Metastatic Pancreatic Carcinoma in the Ovary (tissue), 1 donor: ENCODE data around the genes IL21R, SBK1 and ATXN2L.

DNA sequence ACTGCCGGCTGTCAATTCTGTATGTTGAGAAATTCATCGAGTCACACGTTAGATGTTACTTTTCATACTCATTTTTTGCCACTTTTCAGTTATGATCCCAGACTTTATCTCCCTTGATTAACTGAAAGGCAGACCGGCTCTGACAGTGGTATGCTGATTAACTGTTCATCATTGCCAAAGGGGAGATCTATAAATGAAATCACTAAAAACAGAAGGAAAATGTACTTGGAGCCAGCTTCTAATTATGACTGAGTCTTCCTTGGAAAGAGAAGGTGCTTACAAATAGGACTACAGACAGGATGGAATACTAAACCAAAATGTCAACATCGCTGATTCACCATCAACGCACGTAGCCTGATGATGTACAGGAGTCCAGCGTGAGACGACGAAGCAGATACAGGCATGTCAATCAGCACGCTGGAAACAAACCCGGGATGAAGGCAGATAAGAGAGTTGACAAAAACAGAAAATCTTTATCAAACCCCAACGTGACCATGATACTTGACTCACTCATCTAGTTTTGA is 22.8 kb downstream of the NSMCE1 start:
- PRO-cap: no peak

DNA sequence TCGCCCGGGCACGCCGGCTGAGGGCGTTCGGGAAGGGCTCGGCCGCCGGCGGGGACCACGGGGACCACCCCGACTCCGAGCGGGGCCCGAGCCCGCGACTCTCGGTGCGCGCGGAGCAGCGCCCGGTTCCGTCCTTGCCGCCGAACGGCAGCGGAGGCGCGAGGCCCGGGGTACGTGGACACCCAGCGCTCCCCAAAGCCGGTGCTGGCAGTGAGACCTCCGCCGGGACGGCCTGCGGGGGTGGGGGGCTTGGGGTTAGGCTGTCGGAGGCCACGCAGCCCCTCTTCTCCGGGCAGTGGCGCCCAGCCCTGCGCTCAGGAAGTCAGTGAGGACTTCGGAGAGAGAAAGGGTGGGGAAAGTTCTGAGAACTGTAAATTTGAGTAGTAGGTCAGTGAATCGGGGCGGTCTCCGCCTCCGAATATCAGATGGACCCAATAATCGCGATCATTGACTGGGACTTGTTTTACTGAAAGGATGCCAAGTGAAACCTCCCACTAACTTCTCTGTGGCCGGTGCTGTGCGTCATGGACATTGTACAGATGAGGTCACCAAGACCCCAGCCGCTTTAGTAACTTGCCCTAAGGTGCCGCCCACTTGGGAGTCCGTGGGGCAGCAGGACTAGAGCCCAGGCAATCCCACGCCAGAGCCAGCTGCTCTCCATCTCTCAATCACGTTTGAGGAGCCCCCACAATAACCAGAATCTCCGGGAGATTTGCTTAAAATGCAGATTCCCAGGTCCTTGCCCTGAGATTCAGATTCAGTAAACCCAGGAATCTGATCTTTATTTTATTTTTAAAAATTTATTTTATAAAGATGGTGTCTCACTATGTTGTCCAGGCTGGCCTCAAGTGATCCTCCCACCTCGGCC is 522 bp downstream of the IL4R start:
- PRO-cap: no peak

GRCh38 chr16:27362219-27363223 is 39.5 kb upstream of the IL21R start:
- PRO-cap: no peak

DNA sequence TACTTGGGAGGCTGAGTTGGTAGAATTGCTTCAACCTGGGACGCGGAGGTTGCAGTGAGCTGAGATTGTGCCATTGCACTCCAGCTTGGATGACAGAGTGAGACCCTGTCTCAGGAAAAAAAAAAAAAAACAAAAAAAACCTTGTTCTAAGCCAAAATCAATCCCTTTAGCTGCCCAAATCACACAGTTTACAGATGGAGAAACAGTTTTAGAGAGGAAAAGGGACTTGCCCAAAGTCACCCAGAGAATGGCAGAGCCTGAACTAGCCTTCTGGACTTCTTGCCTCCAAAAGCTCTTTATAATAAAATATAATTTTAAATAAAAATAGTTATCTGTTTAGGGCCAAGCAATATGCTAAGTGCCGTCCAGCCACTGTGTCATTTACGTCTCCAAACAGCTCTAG is 35.6 kb upstream of the IL21R start:
- PRO-cap: no peak

DNA sequence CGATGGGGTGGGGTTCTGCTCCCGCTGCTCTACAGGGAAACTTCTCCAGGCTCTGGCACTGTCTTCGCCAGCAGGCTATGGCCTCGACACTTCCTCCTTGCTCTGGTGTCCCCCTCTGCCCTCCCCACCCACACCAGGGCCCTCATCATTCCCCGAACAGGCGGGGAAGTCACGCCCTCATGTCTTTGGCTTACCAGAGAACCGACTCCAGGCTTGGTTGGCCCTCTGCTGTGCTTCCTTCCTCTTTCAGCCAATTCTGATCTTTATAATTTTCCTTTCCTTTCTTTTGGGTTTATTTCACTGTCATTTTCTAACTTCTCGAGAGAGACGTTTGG is 18.1 kb upstream of the IL21R start:
- PRO-cap: no peak

DNA sequence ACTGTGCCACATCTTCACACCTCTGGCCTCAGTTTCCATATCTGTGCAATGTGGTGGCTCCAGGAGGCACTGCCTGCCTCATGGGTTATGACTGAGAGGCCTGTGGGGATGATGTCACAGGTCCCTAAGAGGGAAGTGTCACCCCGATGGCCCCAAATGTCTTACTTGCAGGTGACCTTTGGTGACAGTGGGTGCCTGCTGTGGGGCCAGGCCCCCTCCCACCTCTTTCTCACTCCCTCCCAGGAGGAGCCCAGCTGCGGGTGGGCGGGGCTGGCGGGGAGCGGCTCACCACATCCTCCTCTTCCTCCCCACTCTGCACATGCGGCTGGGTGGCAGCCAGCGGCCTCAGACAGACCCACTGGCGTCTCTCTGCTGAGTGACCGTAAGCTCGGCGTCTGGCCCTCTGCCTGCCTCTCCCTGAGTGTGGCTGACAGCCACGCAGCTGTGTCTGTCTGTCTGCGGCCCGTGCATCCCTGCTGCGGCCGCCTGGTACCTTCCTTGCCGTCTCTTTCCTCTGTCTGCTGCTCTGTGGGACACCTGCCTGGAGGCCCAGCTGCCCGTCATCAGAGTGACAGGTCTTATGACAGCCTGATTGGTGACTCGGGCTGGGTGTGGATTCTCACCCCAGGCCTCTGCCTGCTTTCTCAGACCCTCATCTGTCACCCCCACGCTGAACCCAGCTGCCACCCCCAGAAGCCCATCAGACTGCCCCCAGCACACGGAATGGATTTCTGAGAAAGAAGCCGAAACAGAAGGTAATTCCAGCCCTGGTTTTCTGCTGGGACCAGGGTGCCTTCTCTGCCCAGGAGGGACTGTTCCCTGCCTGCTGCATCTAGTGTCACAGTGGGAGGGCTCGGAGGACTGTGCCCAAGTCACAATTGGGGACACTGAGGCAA is at the start of gene IL21R:
TSS of gene IL21R (plus strand) at position 311 of the 896 bp plus-strand sequence.
- PRO-cap: unidirectional peak, minus-strand start at position 516 of the sequence

DNA sequence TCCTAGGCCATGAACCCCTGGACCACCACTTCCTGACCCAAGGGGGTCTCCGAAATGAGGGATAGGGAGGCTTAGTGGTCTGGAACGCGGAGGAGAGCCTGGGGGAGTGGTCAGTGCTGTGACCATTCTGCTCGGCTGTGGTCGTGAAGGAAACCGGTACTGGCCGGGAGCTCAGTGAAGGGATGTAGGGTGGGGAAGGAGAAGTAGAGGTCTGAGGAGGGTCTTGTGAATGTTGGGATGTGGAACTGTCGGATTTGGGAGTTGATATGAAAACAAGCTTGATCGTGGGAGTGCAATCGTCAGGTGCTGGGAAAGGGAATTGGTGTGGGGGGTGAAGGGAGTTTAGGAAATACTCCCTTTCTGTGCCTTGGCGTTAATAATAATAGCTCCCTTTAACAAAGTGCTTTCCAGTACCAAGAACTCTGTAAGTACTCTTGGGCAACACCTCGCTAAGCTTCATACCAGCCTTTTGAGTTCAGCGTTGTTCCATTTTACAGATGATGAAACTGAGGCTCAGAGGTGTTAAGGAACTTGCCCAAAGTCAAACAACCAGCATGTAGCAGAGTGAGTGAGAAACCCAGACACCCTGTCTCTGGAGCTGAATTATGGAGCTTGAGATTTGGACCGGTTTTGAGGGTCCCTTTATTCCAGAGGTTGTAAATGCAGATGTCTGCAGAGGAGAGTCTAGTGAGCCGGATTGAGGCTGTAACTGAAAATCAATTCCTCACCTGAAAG is 475 bp downstream of the KATNIP start:
- PRO-cap: no peak

DNA sequence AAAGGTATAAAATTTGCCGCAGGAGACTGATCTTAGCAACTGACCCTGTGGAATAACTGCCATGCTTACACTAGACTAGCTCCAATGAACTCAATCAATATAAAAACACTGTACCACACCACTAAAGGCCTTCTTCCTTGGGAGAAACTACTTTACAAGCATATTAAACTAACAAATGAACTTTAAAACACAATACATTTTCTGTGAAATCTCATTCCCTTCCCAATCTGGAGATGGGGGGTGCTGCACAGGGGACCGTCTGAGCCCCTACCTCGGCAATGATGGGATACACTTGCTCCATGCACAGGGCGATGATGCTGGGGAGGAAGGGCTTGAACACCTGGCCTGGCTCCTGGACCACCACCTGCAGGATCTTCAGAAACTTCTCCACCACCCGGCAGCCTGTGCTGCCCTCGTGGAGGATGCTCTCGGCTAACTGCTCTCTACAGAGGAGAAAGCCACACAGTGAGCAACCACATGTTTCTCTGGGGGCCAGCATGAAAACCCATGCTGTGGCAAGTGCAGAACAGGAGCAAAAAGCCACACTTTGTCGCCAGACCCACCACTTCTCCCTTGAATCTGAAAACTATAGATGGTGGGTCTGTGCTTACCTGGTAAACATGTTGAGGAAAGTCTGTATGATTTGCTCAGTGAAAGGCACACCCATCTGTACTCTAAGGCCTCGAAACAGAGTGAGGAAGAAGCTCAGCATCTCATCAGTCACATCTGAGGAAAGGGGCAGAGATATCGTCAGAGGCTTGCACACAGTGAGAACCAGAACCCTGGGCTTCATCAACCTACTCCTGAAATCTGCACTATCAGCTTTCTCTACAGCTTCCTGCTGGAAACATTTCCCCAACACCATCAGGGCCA is 42.5 kb upstream of the GSG1L start:
- PRO-cap: no peak

DNA sequence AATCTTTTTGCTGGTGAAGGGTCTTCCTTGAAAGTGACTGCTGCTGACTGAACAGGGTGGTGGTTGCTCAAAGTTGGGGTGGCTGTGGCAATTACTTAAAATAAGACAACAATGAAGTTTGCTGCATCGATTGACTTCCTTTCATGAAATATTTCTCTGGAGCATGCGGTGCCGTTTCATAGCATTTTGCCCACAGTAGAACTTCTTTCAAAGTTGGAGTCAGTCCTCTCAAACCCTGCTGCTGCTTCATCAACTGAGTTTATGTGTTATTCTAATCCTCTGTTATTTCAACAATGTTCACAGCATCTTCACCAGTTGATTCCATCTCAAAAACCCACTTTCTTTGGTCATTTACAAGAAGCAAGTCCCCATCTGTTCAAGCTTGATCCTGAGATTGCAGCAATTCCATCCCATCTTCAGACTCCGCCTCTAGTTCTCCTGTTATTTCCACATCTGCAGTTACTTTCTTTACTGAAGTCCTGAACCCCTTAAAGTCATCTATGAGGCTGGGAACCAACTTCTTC is 51.1 kb upstream of the GSG1L start:
- PRO-cap: no peak

DNA sequence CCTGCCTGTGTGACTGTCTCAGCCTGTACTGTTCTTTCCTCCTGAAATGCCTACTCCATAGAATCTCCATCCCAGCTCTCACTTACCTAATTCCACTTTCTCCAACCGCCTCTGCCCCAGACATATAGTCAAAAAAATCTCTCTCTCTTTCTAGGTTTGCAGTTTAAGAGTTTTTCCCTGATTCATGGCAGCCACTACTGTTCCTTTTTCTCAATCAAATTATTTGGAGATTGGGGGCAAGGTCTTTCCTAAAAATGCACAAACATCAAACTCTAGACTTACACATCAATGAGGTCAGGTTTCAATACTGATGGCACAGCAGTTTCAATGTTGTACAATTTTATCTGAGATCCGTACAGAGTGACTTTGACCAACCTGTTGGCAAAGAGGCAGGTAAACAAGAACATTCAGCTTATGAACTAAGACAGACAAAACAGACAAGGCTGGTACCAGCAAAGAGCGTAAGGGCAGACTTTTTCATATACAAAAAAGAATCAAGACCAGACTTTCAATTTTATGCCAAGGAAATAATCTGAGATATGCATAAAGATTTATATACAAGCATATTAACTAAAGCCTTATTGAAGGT is 58.0 kb upstream of the GSG1L start:
- PRO-cap: no peak

DNA sequence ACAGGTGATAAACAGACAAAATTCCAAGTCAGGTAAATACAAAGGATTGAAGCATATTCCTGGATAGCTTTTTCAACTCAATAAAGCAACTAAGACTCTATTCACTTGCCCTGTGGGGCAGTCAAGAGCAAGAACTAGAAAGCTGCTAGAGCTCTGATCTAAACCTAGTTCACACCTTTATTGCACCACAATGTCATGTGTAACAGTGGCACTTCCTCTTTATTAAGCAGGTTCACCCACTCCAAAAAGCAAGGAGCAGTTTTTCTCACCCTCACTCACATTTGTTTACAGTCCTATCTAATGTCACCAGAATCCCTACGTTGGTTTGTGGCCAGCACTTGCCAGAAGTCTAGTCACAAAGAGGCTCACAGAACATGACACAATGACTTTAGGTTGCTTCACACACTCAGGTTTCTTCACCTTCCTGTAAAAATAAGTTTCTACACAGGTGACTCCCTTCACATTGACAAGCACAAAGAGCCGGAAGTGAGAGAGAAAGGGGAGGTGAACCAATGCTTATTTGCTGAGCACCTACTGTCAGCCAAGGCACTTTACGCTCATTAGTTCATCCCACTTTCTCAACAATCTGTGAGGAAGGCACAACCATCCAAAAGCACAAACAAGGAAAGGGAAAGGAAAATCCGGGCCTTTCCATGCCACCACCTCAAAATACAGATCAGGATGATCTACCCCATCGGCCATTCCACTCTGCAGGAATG is 70.7 kb downstream of the XPO6 start:
- PRO-cap: no peak

GRCh38 chr16:28148891-28149475 is 62.8 kb downstream of the XPO6 start:
- PRO-cap: no peak

GRCh38 chr16:28155280-28156675 is 56.0 kb downstream of the XPO6 start:
- PRO-cap: no peak

GRCh38 chr16:28262226-28262532 is 30.1 kb upstream of the SBK1 start:
- PRO-cap: no peak

GRCh38 chr16:28292266-28292919 is at the start of gene SBK1:
TSS of gene SBK1 (plus strand) at chr16:28292525.
- PRO-cap: unidirectional peak, plus-strand start at chr16:28292440; unidirectional peak, plus-strand start at chr16:28292525

DNA sequence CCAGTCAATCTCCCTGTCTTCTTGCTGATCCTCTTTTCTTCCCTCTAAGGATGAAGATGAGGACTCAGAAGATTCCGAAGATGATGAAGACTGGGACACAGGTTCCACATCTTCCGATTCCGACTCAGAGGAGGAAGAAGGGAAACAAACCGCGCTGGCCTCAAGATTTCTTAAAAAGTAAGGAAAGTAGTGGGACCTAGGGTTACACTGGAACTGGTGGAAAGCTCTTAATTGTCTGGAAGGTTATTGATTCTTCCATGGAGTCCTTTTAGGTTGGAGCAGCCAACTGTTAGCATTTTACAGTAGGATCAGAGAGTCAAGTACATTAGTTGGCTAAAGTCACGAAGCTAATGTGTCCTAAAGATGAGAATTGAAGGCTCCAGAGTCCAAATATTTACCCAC is 4.0 kb downstream of the EIF3C start:
- PRO-cap: no peak

GRCh38 chr16:28822250-28823373 is at the start of gene ATXN2L:
TSS of gene ATXN2L (plus strand) at chr16:28822999.
- PRO-cap: bidirectional peak, plus-strand start at chr16:28822729, minus-strand start at chr16:28822720; bidirectional peak, plus-strand start at chr16:28823038, minus-strand start at chr16:28822933

- PRO-cap: no peak
Measured at GRCh38 chr16:28930596-28931247, 1.0 kb upstream of the CD19 start.

GRCh38 chr16:28966751-28967361 is 7.7 kb upstream of the SPNS1 start:
- PRO-cap: no peak

DNA sequence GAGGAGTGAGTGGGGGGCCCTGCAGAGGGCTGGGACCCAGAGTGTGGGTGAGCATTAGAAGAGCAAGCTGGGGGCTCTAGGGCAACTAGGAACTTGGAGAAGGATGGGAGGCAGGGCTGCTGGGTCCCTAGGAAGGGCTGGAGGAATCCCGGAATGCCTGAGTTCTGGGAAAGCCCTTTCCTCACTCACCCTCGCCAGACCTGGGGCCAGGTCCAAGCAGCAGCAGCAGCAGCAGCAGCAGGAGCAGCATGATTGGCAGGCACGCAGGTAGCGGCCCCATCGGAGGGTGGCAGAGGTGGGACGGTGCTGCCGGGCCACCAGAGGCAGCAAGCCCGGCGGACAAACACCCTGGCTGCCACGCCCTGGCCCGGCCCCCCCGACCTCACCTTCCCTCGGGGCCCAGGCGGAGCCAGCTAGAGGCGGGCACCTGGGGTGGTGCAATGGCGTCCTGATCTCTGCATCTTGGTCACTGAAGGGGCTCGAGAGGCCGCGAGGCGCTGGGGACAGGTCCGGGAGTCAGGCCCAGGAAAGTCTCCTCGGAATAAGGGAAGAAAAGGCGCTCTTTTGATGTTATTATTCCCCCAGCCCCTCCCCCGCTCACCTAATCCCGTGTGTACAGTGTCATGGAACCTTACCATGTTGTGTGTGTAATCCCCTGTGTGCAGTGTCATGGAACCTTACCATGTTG is 122.5 kb downstream of the LAT start:
- PRO-cap: bidirectional peak, plus-strand start at position 379 of the sequence, minus-strand start at position 202 of the sequence